Bronchial lymph node (tissue), 1 donor: Measurements from ENCODE around the genes SMIM8, C6orf163, SPACA1 and UBE2J1.

GRCh38 chr6:87154479-87154776, 937 bp upstream of the ZNF292 start:
- PRO-cap = no peak

DNA sequence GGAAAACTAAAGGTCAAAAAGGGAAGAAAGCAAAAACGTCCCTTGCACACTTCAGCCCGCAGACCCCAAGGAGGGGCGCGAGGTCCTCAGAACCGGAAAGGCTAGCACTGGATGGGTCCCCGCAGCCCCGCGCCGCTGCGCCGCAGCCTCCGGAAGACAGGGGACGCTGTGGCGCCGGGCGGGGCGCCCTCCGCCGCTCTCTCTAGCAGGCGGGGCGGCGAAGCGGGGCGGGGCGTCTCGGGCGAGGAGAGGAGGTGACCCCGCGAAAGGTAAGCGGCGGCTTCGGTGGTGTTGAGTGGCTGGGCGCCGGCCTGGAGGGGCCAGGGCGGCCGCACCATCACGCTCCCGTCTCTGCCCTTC, at the start of gene SMIM8:
Gene SMIM8, plus strand, starts transcription at position 225 of the 360 bp plus-strand sequence.
- PRO-cap = unidirectional peak, plus-strand start at position 279 of the sequence

DNA sequence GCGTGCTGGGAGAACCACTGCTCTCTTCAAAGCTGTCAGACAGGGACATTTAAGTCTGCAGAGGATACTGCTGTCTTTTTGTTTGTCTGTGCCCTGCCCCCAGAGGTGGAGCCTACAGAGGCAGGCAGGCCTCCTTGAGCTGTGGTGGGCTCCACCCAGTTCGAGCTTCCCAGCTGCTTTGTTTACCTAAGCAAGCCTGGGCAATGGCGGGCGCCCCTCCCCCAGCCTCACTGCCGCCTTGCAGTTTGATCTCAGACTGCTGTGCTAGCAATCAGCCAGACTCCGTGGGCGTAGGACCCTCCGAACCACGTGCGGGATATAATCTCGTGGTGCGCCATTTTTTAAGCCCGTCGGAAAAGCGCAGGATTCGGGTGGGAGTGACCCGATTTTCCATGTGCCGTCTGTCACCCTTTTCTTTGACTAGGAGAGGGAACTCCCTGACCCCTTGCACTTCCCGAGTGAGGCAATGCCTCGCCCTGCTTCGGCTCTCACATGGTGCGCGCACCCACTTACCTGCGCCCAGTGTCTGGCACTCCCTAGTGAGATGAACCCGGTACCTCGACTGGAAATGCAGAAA, 365 bp downstream of the GJB7 start:
- PRO-cap = no peak

DNA sequence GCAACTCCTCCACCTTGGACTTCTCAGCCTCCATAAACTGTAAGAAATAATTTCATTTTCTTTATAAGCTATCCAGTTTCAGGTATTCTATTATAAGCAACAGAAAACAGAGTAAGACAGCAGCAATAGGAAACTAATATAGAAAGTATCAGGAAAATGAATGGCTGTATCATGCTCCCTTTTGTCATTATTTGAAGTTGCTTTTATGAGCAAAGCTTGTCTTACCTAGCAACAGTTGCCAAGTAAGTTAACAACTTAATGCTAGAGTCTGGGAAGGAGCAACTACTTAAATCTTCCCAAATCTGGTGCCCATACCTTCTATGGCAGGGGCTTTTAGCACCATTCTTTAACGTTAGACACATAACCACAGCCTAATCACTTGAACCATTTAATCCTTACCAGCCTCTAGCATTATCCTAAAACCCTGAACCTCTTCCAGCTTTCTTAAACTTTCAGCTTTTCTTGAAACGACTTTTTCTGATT, at the start of gene C6orf163:
Gene C6orf163, plus strand, starts transcription at position 245 of the 483 bp plus-strand sequence.
- PRO-cap = no peak

DNA sequence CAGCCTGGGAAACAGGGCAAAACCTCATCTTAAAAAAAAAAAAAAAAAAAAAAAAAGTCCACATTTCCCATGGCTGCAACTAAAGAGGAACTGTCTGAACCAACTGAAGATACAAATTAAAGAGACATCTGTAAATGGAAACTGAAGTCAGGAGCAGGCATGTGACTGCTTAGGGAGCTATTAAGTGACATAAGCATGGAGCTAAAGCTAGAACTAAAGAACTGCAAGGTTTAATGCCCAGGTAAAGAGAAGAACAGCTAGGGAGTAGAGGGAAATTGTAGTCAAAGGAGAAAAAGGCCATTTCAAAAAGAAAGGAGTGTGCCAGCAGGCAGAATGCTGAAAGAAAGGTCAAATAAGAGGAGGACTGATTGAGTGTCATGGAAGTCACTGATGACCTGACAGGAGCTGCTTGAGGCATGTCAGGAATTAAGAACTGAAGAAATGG, 10.6 kb downstream of the AKIRIN2 start:
- PRO-cap = unidirectional peak, plus-strand start at position 240 of the sequence

DNA sequence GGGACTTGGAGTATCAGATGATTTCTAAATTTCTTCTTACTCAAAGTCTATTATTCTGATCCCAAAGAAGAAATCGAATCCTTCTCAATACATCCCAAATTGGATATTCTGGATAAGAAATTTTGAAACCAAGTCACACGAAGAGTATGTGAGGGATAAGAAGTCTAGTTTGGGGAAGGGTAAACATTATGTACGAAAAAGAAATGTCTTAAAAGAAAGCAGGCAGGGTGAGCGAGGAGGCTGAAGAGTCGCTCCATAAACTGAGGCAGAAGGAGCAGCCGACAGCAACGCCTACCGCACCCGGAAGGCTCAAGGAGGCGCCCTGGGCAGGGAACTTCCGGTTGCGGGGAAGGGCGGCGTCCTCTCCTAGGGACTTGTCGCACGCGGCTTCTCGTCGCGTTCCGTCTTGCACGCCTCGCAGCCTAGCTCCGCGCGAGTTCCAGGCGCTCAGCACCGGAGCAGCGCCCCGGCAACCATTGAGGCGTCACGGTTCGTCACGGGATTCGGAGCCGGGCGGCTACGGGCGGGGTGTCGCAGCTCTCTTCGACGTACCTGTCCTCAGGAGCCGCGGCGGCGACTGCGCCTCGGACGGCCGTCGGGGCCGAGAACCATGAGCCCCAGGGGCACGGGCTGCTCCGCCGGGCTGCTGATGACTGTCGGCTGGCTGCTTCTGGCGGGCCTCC, at the start of gene SPACA1:
Gene SPACA1, plus strand, starts transcription at position 546 of the 683 bp plus-strand sequence.
- PRO-cap = no peak

DNA sequence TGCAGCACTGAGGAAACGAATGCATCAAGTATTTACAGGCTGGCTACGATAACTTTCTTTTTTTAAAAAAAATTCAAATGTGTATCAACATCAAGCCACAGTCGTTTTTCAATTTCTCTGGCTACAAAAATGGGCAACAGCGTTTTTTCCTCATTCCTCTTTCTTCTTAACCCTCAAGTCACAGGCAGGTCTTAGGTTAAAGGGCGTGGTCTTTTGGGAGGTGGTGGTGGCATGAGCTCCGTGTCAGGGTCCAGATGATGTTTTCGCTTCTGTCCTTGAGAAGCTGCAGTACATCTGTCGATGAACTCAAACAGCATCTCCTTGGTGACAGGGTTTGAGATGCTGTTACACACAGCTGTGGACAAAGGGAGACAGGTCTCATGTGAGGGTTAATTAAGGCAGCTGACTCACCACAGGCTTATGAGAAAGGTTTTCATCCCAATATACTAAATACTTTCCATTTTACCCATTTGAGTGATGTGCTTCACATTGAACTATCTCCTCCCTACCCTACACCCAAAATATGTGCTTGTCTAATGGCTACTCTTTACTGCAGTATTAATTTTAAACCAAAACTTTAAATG, 350.8 kb downstream of the RNGTT start:
- PRO-cap = bidirectional peak, plus-strand start at position 324 of the sequence, minus-strand start at position 168 of the sequence

DNA sequence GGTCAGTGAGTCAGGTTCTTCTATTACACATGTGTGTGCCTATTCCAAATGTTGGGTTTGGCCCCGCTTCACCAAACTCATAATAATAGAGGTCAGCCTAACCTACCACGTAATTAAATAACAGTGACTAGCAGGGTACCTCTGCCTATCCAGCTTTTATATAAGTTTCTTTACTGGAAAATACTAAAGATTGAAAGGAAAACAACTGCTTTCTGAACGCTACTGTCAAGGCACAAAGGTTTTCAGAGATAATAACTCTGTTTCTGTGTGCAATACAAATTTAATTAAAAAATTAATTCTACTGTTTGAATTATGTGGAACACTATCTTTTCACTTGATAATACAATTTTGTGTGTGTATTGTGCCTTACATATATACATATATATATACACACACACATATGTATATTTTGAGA, 19.5 kb upstream of the RNGTT start:
- PRO-cap = no peak

GRCh38 chr6:89025690-89025889, 55.0 kb upstream of the PNRC1 start:
- PRO-cap = no peak

GRCh38 chr6:89083710-89083983, 3.1 kb downstream of the PNRC1 start:
- PRO-cap = no peak

DNA sequence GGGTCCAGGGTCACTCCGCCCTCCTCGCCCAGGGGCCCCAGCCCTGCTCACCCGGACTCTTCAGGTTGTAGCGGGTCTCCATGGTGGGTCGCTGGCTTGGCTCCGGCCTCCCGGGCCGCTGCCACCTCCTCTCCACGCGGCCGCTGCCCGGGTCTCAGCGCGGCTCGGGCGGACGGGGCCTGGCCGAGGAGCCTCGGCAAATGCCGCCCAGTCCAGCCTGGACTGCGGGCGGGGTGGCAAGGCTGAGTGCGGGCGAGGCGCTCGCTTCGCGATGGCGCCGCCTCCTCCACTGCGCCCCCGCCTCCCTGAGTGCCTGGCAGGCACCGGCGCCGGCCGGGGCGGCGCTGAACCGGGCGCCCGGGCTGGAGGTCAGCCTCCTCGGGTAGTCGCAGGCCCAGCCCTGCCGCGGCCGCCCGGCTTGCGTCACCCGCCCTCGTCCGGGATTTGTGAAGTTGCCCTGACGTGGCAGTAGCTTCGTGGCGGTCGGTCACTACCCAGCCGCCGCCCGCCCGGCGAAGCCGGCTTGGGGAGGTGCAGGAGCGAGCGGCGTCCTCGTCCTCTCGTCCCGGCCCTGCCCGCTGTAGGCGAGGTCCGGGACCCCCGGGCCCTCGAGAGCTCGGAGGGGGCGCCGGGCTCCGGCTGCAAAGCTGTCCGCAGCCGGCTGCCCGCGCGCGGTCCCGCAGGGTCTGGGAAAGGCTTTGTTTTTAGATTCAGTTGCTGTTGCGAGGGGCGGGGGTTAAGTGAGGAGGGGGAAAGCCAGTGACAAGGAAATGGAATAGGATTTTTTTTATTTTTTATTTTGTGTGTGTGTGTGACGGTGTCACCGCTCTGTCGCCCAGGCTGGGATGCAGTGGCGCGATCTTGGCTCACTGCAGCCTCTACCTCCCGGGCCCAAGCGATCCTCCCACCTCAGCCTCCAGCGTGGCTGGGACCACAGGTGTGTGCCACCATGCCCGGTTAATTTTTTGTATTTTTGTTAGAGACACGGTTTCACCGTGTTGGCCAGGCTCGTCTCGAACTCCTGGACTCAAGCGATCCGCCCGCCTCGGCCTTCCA, at the start of gene UBE2J1:
Gene UBE2J1, minus strand, starts transcription at position 235 of the 1,056 bp plus-strand sequence.
- PRO-cap = bidirectional peak, plus-strand start at position 347 of the sequence, minus-strand start at position 307 of the sequence; bidirectional peak, plus-strand start at position 468 of the sequence, minus-strand start at position 371 of the sequence; bidirectional peak, plus-strand start at position 611 of the sequence, minus-strand start at position 573 of the sequence; unidirectional peak, minus-strand start at position 679 of the sequence

DNA sequence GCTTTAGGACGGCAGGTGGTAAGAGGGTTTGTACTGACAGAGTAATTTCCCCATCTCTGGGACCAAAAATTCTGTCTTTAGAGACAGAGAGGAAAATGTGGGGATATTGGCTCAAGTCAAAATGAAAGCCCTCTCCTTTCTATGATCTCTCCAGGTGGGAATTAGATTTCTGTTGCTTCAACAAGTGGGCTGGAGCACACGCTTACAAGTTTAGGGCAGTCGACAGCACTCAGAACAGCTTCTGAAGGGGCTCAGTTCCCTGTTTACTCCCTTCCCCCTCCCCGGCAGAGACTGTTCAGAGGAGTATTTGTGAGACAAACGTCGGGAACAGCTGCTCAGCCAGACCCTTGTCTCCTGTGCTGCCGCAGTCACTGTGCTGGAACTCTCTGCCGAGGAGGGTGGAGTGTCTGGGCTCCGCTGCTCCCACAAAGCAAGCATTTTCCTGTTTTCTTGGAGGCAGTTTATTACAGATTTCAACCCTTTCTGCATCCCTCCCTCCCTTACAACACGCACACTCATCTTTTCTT, 76.5 kb downstream of the LYRM2 start:
- PRO-cap = no peak

GRCh38 chr6:89613719-89614226, 24.8 kb downstream of the LYRM2 start:
- PRO-cap = no peak

DNA sequence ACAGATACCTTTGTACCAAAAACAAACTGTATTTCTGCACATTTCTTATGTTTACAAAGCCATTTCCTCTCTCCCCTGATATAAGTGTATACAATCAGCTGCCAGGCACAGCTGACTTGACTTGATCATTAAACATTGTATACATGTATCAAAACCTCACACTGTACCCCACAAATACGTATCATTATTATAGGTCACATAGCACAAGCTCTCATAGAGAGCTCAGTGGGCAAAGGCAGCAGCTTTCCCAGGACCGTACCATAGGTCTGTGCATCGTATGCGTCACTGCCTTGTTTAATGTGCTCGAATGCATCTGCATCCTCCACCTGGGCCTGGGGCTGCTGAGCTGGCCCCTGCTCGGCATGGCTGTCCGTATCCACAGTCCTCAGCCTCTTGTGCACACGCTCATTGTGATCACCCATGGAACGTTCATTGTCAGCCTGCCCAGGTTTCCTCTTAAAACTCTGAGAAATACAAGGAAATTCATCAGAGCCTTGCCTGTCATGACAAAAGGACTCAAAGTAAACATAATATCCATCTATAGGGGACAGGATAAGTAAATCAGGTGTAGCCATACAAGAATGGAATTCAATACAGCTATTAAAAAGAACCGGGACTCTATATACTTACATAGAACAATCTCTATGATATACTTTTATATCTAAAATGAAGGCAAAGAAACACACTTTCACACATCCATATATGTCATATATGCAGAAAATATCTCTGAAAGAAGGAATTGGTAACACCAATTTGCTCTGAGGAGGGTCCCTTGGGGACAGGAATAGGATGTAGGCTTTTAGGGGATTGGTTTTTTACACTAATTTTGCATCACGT, 17.2 kb upstream of the LYRM2 start:
- PRO-cap = no peak

- PRO-cap = no peak
Measured at GRCh38 chr6:89670816-89671329, 32.3 kb upstream of the LYRM2 start.

- PRO-cap = no peak
Measured at GRCh38 chr6:89680479-89680983, 42.0 kb upstream of the LYRM2 start.

DNA sequence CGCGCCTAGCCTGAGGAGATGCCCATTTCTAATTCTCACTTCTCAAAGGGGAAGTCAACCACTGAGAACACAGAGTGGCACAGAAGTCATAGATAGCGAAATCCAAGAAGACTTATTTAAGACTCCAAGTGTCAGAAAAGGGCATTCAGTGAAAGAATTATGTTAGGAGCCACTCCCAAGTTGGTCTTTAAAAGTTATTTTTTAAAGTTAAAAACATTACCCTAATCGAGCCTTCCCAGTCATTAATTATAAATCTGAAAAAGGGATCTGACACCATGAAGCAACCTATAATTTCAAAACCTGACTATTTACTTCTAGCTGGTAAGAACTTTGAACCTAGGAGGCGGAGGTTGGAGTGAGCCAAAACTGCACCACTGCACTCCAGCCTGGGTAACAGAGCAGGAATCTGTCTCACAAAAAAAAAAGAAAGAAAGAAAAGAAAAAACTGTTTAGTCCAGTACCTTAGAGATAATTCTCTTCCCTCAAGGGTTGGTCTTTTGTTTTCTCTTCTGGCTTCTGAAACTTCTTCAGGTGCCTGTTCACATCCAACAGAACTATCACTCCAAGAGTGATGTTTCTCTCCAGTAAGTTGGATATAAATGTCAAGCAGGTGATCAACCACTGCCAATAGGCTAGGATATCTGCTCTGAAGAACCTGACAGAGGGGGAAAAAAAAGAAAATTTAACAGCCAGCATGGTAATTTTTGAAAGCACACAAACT, 38.5 kb downstream of the MDN1 start:
- PRO-cap = no peak

- PRO-cap = no peak
Measured at GRCh38 chr6:90169421-90169934, 127.2 kb downstream of the BACH2 start.

DNA sequence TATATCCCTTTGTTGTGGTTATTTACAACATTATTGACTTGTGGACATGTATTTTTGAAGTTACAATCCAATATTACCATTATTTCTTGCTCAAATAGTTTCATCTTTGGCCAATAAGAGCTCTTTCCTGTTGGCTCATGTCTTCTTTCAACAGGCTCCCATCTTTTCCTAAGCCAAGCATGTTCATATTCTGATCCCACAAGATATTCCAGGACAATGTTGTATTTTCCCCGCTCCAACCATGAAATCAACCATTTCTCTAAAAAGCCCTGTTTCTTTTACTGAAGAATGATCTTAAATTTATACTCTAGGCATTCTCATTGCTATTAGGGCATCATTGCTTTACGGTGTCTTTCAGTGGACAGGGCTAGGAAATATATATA, 1318.9 kb downstream of the EPHA7 start:
- PRO-cap = unidirectional peak, plus-strand start at position 225 of the sequence

GRCh38 chr6:93416488-93417037, 2.8 kb downstream of the EPHA7 start:
- PRO-cap = no peak